Gallbladder (tissue), 1 donor: ENCODE data around the genes DYNLT4, EIF2B3, ZSWIM5 and PIK3R3.

- PRO-cap = no peak
Measured at GRCh38 chr1:44696696-44697147, 22.2 kb downstream of the ARMH1 start.

DNA sequence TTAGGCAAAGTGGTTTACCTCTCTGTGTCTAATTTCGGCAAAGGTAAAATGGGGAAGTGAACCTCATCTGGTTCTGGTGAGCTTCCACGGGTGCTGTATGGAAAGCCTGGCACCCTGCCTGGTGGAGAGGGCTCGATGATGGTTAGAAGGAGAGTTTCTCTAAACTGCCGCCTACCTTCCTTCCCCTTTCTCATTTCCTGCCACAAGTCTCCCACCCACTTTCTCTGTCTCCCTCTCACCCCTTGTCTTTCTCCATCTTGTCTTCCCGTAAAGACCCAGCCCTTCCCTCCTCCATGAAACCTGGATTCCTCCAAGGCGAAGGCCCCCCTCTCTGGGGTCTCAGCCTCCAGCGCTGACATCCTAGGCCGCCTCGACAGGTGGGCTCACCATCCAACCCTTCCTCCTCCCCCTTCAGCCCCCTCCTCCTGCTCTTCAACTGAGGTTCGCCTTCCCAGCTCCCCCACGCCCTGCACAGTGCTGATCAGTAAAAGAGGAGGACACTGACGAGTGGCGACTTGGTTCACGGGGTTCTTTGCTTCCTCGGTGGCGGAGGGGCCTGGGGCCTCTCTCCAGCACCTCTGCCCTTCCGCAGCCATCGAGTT is 16.0 kb upstream of the KIF2C start:
- PRO-cap = no peak

DNA sequence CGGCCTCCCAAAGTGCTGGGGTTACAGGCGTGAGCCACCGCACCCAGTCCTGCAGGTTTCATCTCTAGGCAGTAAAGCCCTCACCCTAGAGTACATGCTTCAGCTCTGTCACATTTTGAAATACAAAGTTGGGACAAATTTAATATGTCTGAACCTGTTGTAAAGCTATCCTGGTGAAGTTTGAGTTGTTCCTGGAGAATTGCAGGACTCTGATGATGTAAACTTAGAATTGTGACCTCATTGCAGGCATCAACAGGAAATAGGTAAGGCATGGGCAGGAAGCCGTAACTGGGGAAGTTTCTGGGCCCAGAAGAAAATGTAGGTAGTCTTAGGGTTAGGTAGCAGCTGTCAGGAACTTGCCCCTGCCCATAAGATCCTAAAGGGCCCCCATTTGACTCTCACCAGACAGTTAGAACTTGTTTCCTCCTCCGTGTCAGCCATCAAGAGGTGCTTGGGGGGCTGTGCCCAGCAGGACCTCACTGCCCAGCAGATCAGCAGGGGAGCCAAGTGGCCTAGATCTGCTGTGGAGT is 6.6 kb downstream of the KIF2C start:
- PRO-cap = no peak

GRCh38 chr1:44784778-44785527 is 3.0 kb downstream of the BEST4 start:
- PRO-cap = no peak

DNA sequence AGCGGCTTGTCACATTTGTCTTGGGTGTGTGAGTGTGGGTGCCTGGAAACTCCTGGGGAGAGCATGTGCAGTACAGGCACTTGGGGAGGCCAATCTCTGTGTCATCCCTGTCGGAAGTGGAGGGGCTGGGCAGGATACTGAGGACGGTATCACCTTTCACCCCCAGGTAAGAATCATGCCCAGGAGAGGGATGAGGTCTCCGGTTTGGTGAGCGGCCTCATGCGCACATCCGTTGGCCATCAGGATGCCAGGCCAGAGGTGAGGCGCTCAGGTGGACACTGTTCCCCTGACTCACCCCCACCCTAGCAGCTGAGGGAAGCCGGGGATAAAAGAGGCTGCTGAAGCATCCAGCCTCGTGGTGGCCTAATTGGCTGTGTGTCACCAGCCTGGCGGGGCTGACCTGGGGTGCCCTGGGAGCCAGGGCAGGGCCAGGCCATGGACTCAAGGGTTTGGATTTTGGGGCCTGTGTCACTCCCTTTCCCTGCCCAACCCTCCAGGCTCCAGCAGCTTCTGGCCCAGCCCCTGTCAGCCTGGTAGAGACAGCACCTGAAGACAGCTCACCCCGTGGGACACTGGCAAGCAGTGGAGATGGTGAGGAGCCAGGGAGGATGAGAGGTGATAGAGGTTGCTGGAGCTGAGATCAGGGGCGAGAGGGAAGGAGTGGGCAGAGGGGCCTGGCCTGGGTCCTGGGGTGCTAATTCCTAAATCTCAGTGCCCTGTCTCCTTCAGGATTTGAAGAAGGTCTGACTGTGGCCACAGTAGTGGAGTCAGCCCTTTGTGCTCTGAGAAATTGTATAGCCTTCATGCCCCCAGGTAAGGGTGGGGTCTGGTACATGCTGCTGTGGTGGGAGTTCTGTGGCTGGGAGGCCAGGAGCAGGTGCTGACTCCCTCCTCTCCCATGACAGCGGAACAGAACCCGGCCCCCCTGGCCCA is 3.5 kb downstream of the DYNLT4 start:
- PRO-cap = no peak

- PRO-cap = no peak
Measured at GRCh38 chr1:44805088-44805589, 2.0 kb downstream of the DYNLT4 start.

DNA sequence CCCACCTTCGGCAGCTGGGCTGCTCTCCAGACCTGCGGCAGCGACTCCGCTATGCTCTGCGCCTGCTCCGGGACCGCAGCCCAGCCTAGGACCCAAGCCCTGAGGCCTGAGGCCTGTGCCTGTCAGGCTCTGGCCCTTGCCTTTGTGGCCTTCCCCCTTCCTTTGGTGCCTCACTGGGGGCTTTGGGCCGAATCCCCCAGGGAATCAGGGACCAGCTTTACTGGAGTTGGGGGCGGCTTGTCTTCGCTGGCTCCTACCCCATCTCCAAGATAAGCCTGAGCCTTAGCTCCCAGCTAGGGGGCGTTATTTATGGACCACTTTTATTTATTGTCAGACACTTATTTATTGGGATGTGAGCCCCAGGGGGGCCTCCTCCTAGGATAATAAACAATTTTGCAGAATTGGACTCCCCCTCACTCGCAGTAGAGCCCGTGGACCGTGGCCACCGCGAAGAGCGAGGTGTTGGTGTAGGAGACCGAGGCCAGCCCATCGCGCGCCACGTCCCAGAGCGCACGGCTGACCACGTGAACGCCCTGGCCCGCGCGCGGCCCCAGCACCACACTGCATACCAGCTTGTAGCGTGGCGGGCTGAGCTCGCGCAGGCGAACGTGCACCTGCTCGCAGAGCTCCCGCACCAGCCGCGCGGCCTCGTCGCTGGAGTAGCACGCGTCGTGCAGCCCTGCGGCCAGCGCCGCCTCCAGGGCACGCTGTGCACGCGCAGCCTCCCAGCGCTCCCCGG is 1.4 kb downstream of the DYNLT4 start:
- PRO-cap = no peak

- PRO-cap = bidirectional peak, plus-strand start at chr1:44807524, minus-strand start at chr1:44807351; bidirectional peak, plus-strand start at chr1:44807885, minus-strand start at chr1:44807854
Measured at GRCh38 chr1:44807173-44808240, at the start of gene DYNLT4. TSS of gene DYNLT4 (minus strand) at chr1:44807351.

GRCh38 chr1:44986098-44986978 is at the start of gene EIF2B3:
TSS of gene EIF2B3 (minus strand) at chr1:44986595.
- PRO-cap = bidirectional peak, plus-strand start at chr1:44986825, minus-strand start at chr1:44986595

DNA sequence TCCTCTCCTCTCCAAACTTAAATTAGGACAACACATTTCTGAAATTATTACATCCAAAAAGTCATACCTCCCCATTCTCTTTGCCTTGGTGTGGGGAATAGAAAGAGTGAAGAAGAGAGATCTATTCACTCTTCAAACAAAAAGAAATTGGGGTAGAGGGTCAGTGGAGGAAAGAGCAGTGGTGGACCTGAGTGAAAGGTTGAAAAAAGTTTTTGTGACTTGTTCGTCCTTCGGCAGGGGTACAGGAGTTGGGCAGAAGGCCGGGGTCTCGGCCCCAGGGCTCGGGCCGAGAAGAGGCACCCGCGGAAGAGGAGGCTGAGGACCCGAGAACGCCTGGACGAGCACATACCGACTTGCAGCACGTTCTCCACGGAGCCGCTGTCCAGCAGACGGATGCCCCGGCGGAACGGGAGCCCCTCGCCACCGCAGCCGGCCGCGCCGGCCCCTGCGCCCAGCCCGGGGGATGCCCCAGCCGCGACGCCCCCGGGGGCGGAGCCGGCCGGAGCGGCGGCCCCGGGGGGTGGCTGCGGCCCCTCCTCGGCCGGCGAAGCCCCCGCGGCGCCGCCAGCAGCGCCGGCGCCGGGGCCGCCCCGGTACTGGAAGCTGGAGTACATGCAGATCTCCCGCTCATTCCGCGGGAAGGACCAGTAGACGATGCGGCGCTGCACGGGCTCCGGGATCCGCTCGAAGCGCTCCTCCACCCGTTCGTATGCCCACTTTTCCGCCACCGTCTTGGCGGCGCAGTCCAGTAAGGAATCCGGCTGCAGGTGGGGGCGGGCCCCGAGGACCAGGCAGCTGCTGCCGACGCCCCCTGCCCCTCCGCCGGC is 785 bp downstream of the ZSWIM5 start:
- PRO-cap = bidirectional peak, plus-strand start at position 630 of the sequence, minus-strand start at position 447 of the sequence

- PRO-cap = bidirectional peak, plus-strand start at chr1:45206677, minus-strand start at chr1:45206365; unidirectional peak, minus-strand start at chr1:45206785
Measured at GRCh38 chr1:45206234-45207251, at the start of gene ZSWIM5. TSS of gene ZSWIM5 (minus strand) at chr1:45206605.

DNA sequence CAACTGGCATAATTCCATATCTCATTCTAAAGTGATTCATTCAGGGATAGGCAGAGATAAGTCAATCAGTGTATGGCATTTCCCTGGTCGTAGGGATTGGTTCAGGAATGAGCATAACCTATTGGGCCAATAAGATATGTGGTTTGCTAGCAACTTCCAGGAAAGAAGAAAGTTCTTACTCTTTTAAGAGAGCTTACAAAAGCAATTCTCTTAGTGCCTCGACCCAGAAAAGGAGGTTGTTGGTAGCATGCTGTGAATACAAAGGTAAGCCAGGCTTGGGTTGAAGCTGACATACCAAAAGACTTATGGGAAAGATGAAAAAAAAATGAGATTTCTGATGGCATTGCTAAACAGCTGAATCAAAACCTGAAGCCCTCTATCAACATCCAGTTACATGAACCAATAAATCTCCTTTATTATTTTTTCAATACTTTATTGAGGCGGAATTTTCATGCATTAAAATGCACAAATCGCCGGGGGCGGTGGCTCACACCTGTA is 4.9 kb upstream of the ZSWIM5 start:
- PRO-cap = no peak

- PRO-cap = no peak
Measured at GRCh38 chr1:45429582-45429935, 61.4 kb downstream of the TESK2 start.

- PRO-cap = no peak
Measured at GRCh38 chr1:45554081-45554678, 3.6 kb downstream of the AKR1A1 start.

- PRO-cap = no peak
Measured at GRCh38 chr1:45969525-45970366, 162.7 kb downstream of the PIK3R3 start.

GRCh38 chr1:46039354-46040191 is 92.9 kb downstream of the PIK3R3 start:
- PRO-cap = no peak

GRCh38 chr1:46132431-46132749 is at the start of gene PIK3R3:
TSS of gene PIK3R3 (minus strand) at chr1:46132629.
- PRO-cap = unidirectional peak, minus-strand start at chr1:46132625

DNA sequence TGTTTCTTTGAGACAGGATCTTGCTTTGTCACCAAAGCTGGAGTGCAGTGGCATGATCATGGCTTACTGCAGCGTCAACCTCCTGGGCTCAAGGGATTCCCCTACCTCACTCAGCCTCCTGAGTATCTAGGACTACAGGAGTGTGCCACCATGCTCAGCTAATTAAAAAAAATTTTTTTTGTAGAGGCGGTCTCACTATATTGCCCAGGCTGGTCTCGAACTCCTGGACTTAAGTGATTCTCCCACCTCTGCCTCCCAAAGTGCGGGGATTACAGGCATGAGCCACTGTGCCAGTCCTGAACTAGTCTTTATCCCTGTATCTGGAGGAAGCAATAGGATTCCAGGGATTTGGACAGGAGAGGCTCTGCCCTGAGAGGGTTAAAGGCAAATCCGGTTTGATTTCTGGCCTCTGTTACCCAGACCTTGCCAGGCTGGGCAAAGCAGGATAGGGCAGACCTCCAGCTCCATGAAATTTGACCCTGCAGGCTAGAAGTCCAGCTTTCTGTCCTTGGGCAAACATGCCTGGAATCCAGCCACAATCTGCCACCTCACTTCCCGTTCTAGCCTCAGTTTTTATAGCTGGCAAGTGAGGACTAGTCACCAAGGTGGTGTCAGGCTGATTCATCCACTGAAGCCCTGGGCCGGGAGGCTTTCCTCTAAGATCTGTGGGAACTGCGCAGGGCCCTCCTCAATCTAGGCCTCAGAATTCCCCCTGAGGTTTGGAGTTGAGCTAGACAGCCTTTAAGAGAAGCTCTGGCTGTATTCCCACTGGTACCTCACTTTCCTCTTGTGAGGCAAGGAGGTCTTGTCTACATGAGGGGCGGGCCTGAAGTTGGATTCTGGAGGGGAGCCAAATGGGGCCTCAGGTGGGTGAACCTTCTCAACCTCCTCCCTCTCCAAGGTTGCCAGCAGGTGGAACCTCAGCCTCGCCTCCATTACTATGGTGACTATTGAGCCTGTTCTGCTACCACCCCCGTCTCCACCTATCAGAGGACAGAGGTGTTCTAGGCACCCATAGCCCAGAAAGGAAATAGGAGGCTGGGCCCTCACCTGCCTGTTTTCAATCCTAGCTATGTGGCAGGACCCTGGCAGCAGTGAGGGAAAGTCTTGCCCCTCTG is 6.9 kb upstream of the P3R3URF start:
- PRO-cap = bidirectional peak, plus-strand start at position 624 of the sequence, minus-strand start at position 539 of the sequence

DNA sequence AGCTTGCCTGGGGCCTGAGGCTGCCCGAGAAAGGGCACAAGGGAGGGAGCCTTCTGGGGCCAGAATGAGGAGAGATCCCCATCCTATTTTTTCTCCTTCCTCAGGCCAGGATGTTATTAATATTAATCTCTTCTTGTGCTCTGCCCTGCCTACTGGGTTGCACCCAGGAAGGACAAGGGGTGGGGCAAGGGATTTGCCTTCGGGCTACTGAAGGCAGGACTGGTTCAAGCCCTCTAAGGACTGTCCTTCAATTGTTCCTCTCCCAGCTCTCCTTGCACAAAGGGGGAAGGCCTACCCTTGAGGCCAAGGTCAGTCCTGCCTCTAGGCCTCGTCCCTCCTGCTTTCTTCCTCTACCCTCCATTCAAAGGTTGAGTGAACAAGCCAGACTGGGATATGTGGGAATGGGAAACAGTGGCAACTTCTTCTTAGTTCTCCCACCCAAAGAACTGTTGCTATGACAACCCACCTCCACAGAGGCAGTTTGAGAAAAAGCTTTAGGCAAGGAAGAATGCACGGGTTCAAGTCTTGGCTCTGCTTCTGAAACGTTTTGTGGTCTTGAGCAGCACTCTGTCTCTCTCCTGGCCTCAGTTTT is 2.6 kb downstream of the LURAP1 start:
- PRO-cap = no peak

GRCh38 chr1:46221642-46222348 is 18.7 kb downstream of the LURAP1 start:
- PRO-cap = no peak